Tibial nerve (tissue), 3 donors: ENCODE measurements around a stretch of chr7.

DNA sequence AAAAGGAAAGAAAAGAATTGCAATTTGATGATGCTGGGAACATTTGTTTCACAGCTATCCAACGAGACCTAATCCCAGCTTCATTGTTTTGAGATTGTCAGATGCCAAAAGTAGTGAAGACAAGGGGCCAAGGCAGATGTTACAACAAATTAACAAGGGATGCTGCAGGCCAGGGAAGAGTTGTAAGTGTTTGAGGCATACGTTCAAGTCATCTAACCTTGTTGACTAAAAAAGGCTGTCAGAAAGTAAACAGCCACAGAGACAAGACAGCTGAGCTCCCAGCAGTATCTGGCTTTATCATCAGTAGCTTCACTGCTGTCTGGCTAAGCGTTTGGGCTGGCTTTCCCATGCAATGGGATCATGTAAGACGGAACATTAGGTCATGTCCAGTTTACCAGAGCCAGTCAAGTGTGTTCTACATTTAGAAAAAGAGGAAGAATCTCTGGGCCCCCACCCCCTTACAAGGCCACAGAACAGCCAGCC lies 51.2 kb upstream of the GSAP start:
- PRO-cap, result no peak
- RAMPAGE, long total RNA, 3 experiments, result no peak in any of the 3 experiments

DNA sequence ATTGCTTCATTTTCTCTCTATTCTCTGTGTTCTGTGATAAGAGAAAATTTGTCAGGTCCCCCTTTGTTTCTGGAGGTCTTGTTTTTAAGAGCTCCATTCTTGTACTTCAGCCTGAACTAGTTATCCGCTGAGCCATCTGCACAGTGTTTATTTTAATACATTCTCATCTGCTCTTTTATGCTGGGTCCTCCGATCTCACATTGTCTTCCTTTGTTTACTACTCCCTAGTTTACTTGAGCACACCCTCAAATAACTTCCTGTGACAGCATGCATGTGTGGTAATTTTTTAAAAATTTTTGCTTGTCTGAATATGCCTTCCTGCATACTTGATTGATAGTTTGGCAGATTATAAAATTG lies 31.7 kb downstream of the RSBN1L start:
- PRO-cap, result no peak
- RAMPAGE, long total RNA, 3 experiments, result no peak in any of the 3 experiments

GRCh38 chr7:77728316-77728834 lies 32.1 kb downstream of the RSBN1L start:
- PRO-cap, result no peak
- RAMPAGE, long total RNA, 3 experiments, result no peak in any of the 3 experiments

DNA sequence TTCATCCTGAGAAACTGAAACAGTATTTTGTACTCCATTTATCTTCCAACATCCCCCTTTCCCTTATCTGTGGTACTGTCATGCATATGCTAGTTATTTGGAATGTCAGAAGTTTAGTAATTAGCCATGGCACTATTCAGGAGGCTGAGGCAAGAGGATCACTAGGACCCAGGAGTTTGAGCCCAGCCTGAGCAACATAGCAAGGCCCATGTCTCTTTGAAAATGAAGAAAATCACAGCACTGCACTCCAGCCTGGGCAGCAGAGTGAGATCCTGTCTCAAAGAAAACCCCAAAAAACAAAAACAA lies 43.7 kb downstream of the TMEM60 start:
- PRO-cap, result no peak
- RAMPAGE, long total RNA, 3 experiments, result no peak in any of the 3 experiments

GRCh38 chr7:77766299-77766889 lies 31.8 kb downstream of the TMEM60 start:
- PRO-cap, result no peak
- RAMPAGE, long total RNA, 3 experiments, result no peak in any of the 3 experiments

- PRO-cap, result unidirectional peak, plus-strand start at chr7:78018728
- RAMPAGE, long total RNA, 3 experiments, result no peak in any of the 3 experiments
These were observed 220.2 kb upstream of the TMEM60 start for GRCh38 chr7:78018450-78018821.

GRCh38 chr7:78020108-78020385 lies 221.8 kb upstream of the TMEM60 start:
- PRO-cap, result no peak
- RAMPAGE, long total RNA, 3 experiments, result no peak in any of the 3 experiments

DNA sequence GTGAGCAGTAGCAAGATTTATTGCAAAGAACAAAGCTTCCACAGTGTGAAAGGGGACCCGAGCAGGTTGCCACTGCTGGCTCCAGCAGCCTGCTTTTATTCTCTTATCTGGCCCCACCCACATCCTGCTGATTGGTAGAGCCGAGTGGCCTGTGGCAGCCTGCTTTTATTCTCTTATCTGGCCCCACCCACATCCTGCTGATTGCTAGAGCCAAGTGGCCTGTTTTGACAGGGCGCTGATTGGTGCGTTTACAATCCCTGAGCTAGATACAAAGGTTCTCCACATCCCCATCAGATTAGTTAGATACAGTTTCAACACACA lies 157.9 kb upstream of the GNAI1 start:
- PRO-cap, result no peak
- RAMPAGE, long total RNA, 3 experiments, result no peak in any of the 3 experiments

DNA sequence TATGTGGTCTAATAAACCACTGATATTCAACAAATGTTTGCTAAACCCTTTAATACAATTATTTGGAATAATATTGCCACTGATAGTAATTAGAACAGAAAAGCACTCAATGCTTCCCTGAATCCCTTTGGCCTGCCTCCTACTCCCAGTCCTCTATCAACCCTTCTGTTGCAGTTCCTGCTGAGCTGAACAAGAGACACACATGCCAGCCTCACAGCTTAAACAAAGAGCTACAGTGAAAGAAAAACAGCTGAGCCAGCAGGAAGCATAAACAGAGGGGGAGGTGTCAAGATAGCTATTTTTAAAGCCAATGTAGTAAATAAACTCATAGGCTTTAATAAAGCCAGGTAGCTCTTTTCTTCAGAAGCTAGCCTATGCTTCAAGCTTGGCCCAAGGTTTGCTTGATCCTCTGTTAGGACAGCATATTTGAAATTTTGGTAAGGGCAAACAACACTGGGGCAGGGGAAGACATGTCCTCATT lies 6.8 kb upstream of the GNAI1 start:
- PRO-cap, result no peak
- RAMPAGE, long total RNA, 3 experiments, result no peak in any of the 3 experiments

DNA sequence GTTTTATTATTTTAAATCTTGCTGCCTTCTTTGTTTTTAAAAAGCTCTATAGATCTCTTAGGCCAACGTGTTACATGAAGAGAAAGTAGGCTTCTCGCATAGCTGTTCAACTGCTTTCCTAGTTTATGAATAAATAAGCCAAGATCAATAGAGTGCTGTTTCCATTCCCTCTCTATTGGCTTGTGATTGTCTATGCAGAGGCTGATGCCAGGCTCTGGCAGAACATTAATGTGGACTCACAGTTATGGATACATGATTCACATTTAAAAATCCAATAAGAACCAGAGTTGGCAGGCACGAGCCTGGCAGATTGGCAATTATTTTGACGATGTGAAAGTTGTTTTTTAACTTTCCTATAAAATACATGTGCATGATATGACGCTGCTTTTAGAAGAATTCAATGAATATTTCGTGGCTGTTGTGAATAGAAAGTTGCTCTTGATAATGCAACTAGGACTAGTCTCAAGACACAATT lies 137.5 kb downstream of the GNAT3 start:
- PRO-cap, result no peak
- RAMPAGE, long total RNA, 3 experiments, result no peak in any of the 3 experiments

- PRO-cap, result no peak
- RAMPAGE, long total RNA, 3 experiments, result no peak in any of the 3 experiments
These were observed 44.2 kb upstream of the CD36 start for GRCh38 chr7:80594134-80594825.

DNA sequence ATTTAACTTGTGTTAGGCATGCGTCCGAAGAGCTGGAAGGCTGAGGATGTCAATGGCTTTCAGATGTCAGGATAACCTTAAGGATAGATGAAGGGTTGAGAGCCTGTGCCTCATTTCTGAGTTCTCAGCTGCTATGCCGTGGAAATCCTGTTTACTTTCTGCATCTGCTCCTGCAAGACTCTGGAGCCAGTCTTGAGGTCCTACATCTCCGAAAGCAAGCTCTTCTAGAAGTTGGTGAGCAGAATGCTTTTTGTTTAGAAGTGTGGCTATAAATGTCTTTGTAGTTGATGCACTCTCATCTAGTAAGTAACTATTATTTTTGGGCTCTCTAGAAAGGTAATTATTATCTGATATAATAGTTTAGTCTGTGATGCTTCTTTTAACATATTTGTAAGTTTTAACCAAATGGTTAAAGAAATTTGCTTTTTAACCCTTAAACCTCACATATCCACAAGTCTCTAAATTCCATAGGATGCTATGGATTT lies 36.3 kb upstream of the CD36 start:
- PRO-cap, result no peak
- RAMPAGE, long total RNA, 3 experiments, result start-site peak on the plus strand in 2 of 3 experiments, centred at positions 53 to 56 of the sequence, 8 to 24 reads per replicate

DNA sequence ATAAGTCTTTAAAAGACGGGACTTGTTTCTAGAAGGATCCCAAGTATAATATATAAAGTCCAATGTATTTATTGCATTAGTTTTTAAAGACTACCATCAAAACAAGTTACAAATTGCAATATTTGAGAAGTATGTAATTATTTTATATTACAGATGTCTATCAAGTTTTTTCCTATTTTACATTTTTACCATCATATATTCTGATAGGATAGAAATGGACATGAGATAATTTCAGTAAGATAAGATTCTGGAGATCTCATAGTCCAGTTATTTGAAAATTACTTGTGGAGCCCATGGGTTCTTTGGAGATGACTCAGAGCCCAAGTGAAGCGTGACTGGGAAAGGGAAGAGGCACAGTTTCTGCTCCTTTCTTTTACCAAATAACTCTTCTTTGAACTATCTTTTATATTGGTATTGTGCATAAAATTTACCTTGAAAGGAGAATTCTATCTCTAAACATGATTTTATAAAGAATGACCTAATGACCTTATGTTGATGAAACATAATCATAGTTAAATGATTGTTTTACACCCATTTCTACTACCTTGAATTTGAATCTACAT lies 2.4 kb downstream of the CD36 start:
- PRO-cap, result no peak
- RAMPAGE, long total RNA, 3 experiments, result no peak in any of the 3 experiments

GRCh38 chr7:80641505-80641884 lies 3.1 kb downstream of the CD36 start:
- PRO-cap, result no peak
- RAMPAGE, long total RNA, 3 experiments, result no peak in any of the 3 experiments

- PRO-cap, result no peak
- RAMPAGE, long total RNA, 3 experiments, result no peak in any of the 3 experiments
These were observed 8.8 kb downstream of the CD36 start for GRCh38 chr7:80647209-80647662.

GRCh38 chr7:81693429-81693762 lies 76.5 kb downstream of the HGF start:
- PRO-cap, result unidirectional peak, plus-strand start at chr7:81693644
- RAMPAGE, long total RNA, 3 experiments, result no peak in any of the 3 experiments

- PRO-cap, result no peak
- RAMPAGE, long total RNA, 3 experiments, result no peak in any of the 3 experiments
These were observed 206.3 kb downstream of the PCLO start for GRCh38 chr7:82956193-82956921.

GRCh38 chr7:83987940-83988283 lies 206.7 kb downstream of the SEMA3A start:
- PRO-cap, result no peak
- RAMPAGE, long total RNA, 3 experiments, result no peak in any of the 3 experiments

DNA sequence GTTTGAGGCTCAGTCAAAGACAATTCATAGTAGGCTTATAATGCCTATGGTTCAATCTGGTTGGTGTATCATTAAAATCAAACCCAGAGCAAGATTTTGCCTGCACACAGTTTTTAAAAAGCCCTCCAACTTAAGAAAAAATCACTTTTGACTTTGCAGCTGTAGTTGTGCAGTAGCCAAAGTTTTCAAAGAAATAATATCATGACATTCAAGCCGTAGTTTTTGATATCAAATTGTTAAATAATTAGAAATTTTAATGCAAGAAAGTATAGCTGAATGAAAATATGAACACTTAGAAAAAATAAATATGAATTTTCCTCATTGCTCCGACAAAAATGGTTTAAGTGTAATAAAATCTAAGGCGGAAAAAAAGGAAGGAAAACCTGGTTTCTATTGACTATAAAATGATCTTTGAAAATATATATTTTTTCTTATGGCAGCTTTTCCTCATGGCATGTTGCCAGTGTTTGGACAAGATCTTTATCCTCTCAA lies 162.6 kb downstream of the SEMA3D start:
- PRO-cap, result no peak
- RAMPAGE, long total RNA, 3 experiments, result no peak in any of the 3 experiments

- PRO-cap, result no peak
- RAMPAGE, long total RNA, 3 experiments, result no peak in any of the 3 experiments
These were observed 792 bp downstream of the GRM3 start for GRCh38 chr7:86644022-86645380.